Penis (tissue), 1 donor: Measurements from ENCODE around the genes EYA2 and ZMYND8.

GRCh38 chr20:46708178-46708621, 1.2 kb upstream of the SLC2A10 start:
- PRO-cap: no peak

- PRO-cap: no peak
These were observed 5.8 kb downstream of the SLC2A10 start for GRCh38 chr20:46715055-46715809.

DNA sequence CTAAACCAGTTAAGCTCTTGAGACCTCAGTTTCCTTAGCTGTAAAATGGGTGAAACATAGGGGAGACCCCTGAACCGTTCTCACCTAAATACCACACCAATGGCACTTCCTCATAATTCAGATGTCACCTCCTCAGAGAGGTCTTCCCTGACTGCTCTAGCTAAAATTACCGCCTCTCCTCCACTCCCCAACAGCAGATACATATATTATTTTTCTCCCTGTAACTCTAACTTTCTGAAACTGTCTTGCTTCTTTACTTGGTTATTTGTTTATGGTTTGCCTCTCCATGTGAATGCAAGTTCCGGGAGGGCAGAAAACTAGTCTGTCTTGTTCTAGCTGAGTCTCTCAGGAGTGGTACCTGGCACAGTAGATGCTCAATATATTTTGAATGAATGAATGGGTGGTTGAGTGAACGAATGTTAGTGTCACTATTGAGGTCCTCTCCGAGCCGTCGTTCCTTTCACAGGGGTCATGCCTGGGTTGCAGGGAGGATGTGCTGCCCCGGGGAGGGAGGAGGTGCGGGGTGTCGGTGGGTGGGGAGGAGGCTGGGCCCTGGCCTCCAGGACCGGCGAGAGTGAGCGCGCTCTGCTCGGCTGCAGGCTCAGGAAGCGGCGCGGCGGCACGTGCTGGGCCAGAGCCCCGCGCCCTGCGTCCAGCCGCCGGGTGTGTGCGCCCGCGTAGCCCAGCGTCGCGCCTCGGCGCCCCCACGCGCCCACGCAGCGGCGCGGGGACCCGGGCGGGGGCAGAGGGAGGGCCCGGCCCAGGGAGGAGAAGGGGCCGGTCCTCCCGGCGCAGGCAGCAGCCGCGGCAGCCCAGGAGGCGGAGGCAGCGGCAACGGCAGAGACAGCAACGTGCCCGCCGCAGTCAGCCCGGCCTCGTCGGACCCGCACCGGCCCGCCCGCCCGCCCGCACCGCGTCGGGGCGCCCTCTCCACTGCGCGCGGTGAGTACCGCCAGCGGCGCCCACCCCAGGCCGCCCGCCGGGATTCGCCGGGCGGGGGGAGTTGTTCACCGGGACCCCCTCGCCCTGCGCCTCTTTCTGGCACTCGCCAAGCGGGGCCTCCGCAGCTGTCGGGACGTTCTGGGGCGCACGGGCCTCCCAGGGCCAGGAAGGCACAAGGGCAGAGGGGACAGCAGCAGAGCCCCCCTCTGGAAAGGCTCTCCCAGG, at the start of gene EYA2:
TSS of gene EYA2 (plus strand) at position 798 of the 1,167 bp plus-strand sequence.
- PRO-cap: no peak

GRCh38 chr20:46990218-46991004, 95.8 kb downstream of the EYA2 start:
- PRO-cap: no peak

DNA sequence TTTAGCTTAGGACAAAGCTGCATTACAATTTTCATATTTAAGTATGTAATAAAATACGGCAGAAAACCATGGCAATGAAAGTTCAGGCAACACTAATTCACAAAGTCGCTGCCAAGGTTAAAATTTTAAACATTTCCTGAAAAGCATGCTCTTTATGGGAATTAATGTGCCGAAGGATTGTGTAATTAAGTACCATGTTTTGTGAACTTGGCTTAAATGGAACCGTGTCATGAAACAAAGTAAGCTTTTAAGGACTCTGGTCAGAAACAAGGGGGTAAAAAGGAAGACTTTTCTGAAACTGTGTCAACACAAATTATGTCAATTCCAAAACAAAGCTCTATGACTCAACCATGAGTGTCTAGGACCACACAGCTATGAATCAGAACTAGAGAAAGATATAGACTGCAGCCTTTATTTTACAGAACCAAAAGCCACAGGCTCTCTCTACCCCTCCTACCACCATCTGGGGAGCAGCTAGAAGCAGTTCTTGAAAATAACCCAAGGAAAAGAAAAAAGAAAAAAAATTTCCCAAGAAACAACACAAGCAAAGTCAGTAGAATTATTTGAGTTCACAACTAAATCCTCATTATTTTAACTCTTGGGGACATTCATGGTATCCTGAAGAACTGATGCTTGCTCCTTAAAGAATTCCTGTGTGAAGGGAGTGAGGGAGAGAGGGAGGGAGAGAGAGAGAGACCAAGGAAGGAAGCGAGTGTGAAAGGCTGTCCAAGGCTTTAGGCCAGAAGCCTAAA, 82.0 kb downstream of the ZMYND8 start:
- PRO-cap: no peak

DNA sequence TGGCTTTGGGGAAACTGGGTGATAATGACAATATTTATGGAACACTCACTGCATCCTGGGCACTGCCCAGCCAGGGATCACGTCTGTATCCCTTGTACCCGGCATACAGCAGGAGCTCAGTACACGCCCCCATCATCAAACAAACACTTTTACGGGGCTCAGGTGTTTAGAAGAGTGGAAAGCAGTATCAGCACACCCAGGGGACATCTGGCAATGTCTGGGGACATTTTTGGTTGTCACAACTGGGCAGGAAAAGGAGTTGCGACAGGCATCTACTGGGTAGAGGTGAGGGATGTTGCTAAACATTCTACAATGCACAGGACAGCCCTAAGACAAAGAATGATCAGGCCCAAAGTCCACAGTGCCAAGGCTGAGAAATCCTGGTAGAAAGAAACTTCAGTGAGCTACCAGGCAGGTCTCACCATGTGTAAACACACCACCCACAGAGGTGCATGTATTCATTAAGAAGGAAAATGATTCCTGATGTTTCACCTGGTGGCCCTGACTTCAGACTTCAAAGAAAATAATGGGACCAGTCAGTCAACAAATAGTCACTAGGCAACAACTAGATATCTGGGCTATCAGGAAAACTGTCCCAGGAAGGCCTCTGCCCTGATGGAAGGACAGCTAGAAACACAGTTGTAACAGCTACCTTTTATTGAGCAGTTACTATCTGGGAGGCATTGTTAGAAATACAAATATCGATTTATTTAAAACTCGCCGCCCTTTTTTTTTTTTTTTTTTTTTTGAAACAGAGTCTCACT, 35.2 kb downstream of the ZMYND8 start:
- PRO-cap: no peak

- PRO-cap: no peak
These were observed 7.9 kb downstream of the ZMYND8 start for GRCh38 chr20:47348358-47349291.

- PRO-cap: no peak
These were observed 6.1 kb downstream of the ZMYND8 start for GRCh38 chr20:47350043-47351075.

DNA sequence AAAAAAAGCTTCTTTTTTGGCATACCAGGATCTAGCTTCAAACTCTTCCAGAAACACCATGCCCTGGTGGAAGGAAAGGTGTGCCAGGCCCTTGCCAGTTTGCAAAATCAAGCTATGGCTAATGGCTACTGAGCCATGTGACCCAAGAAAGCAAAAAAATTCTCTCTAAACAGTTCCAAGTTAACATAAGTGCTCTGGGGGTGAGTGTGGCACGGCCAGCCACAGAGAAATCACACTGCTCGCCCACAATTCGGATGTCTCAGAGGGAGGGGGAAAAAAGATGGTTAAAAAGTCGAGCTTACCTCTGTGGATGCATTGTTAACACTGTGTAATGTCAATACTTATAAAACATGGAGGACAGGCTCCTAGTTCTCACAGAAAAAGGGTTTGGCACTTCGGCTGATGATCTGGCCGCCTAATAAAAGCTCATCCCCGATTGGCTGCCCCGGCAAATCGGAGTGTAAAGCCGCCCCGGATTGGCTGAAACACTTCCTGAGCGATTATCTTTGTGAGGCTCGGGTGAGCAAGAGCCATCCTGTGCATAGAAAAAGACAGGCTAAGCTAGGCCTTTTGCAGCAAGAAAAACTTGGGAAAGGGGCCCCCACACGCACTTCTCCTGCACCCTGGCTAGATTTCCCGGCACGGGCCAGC, at the start of gene ZMYND8:
TSS of gene ZMYND8 (minus strand) at position 345 of the 651 bp plus-strand sequence.
- PRO-cap: unidirectional peak, plus-strand start at position 503 of the sequence; unidirectional peak, plus-strand start at position 533 of the sequence

- PRO-cap: no peak
These were observed 8.1 kb upstream of the NCOA3 start for GRCh38 chr20:47493496-47494153.

DNA sequence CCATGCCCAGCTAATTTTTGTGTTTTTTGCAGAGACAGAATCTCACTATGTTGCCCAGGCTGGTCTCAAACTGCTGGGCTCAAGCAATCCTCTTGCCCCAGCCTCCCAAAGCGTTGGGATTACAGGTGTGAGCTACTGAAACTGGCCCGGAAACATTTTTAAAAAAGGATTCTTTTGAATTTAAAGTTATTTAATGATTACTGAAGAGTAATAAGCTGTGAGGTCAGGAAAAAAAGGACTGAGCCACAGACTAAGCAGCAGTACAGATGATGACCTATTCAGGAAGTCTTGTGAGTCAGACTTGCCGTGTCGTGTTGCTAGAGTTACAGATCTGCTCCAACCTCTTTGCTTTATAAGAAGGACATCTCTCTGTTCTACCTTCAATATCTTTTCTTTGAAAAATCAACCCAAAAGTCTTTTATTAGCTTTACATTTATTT, 108.7 kb downstream of the NCOA3 start:
- PRO-cap: no peak

DNA sequence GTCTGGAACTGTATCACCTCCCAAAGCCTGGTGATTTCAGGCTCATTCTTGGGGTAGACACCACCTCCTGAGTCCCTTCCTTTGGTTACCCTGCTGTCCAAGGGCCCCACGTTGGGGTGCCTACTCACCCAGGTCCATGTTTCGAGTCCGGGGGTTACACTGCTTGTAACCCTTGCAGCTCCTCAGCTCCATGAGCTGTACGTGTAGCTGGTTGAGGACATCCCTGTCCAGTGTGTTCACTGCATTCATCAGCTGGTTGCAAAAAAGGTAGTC, 123.7 kb downstream of the SULF2 start:
- PRO-cap: no peak

GRCh38 chr20:47711064-47711803, 74.0 kb downstream of the SULF2 start:
- PRO-cap: no peak

DNA sequence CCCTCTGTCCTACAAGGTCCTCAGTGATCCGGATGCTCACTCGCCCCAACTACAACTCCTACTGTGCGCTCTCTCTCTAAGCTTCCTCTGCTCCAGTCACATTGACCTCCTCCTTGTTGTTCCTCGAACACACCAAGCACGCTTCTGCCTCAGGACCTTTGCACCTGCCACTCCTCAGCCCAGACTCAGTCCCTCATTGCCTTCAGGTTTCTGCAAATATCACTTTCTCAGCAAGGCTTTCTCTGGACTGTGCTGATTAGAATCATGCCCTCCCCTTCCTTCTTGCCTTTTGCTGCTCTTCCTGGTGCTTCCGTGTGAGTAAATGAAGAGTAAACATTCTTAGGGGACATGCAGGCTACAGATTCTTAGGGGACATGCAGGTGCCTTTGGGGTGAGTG, 41.6 kb downstream of the SULF2 start:
- PRO-cap: no peak

- PRO-cap: no peak
These were observed 11.1 kb downstream of the SULF2 start for GRCh38 chr20:47773943-47774842.

- PRO-cap: bidirectional peak, plus-strand start at chr20:47786795, minus-strand start at chr20:47786562
These were observed 919 bp upstream of the SULF2 start for GRCh38 chr20:47785838-47786962.

DNA sequence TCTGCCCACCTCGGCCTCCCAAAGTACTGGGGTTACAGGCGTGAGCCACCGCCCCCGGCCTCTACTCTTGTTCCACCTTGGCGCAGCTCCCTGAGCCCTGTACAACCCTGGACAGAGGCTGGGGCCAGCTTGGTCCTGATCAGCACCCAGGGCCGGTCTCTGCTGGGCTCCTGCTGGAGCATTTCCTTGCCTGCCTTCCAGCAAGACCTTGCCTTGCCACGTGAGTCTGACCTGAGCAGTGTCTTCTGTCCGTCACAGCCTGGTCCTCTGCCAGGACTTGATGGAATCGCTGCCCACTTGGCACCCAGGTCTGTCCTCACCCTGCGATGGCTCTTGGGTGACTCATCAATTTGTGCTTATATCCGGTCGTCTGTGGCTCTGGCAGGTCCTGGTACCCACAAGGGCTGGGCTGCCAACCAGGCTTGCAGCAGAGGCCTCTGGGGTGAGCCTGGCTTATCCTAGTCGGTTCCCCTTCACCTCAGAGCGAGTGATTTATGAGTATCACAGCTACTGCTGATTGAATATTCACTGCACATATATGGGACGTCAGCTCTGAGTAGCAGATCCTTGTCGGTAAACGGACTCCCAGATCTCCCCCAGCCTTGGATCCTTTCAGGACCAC, 10.0 kb upstream of the SULF2 start:
- PRO-cap: no peak

DNA sequence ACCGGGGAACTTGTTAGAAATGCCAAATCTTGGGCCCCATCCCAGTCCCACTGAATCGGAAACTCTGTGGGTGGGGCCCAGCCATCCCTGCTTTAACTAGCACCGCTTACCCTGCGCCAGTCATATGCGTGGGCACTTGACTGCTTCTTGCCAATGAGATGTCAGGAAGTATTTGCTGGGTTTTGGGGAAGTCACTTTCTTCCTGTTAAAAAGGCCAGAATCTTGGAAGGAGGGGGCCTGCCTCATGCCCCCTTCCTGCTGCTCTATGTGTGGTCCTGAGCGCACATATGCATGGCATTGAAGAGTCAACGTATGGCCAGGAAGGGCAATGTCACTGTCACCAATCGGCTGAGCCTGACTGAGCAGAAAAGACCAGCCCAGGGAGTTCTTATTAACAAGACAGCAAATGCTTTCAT, 11.8 kb upstream of the SULF2 start:
- PRO-cap: no peak

DNA sequence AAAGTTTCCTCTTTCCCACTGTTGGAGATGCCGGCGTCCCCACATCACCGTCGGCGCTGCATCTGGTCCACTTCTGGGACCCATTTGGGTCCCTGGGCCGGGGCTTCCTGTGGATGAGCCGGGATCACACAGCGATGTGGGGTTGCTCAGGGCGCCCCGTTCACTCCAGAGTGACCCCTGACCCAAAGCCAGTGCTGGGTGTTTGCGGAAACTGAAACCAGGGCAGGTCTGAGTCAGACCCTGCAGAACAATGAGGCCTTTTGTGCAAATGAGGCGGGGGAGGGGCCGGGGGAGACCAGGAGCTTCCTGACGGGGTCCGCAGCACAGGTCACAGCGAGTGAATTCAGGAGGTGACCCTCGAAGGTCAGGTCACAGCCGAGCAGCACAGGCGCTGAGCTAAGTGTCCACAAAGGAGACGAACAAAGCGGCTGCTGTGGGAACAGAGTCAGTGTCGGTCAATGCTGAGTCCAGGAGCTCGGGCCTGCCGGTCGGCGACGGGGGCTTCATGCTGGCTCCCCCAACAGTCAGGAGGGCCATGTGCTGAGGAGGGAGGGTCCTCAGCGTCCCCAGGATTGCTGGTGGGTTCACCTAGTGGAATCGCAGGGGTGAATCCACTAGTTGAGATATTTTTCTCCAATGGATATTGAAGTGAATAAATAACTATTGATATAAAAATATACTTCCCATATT, 188.2 kb upstream of the SULF2 start:
- PRO-cap: no peak

- PRO-cap: no peak
These were observed 203.4 kb upstream of the SULF2 start for GRCh38 chr20:47988511-47989193.